Measurements from ENCODE around the genes NR1I2, FSTL1 and NDUFB4.

- RRBS = no CpG with 5 or more reads among the region's 5 CpGs
Observed at GRCh38 chr3:119414195-119414682, 49.2 kb downstream of the TMEM39A start.

DNA sequence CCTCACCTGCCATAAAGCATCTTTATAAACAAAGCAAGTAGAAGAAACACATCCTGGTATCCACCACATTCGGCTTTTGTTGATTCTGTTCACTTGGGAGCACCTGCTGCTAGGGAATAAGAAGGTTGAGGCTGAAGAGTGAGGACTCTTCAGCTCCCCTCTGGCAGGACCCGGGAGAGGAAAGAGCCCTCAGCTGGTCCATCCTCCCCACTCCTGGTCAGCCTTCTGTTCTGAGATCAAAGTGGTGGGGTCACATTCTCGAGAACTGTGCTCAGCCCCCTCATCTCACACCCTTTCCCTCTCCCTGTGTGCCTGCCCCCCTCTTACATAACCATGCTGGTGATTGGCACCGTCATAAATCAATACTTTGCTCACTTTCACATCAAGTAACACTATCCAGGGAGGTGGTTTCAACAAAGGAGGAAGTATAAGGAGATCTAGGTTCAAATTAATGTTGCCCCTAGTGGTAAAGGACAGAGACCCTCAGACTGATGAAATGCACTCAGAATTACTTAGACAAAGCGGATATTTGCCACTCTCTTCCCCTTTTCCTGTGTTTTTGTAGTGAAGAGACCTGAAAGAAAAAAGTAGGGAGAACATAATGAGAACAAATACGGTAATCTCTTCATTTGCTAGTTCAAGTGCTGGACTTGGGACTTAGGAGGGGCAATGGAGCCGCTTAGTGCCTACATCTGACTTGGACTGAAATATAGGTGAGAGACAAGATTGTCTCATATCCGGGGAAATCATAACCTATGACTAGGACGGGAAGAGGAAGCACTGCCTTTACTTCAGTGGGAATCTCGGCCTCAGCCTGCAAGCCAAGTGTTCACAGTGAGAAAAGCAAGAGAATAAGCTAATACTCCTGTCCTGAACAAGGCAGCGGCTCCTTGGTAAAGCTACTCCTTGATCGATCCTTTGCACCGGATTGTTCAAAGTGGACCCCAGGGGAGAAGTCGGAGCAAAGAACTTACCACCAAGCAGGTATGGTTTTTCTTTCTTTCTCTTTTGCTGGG lies at the start of gene NR1I2:
Gene NR1I2 (plus strand): TSS at position 785 of the 1,016 bp plus-strand sequence.
- RRBS = no CpG with 5 or more reads among the region's 14 CpGs

- RRBS = no CpG with 5 or more reads among the region's 5 CpGs
Observed at GRCh38 chr3:119892160-119892448, 110.2 kb downstream of the NR1I2 start.

DNA sequence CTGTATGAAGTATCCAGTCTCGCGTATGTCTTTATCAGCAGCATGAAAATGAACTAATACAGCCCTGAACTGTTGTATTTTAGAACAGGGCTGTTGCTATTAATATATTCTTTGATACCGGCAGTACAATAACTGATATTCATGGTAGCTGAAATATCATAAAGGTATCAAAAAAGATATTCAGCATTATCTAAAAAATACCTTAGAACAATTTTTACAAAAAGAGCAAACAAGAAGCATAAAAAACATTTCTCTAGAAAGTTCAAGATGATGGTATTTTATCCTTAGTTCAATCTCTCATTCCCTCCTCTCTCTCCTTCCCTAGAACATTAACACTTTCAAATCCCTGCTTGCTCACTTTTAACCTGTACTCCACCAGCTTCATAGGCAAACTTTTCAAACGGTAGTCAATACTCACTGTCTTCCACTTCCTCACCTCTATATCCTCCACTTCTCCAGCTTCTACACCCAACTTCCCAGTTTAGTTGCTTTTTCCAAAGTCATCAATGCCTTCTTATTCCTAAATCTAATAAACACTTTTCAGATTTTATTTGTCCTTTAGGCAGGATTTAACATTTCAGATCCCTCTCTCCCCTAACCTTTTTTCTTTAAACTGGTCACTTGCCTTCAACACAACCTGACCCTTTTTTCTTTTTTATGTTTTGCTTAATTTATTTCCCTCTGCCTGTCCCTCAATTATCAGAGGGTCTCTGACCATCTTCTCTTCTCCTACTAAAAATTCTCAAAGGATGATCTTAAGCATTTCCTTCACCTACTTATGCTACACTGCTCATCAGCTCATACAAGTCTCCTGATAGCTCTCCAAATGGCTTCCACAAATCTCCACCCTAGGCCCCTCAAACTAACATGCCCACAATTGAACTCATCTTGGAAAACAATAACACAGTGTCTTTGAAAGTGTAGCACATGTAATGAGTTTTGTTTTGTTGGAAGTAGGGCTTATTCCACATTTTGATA lies 40.0 kb downstream of the GSK3B start:
- RRBS = no CpG with 5 or more reads among the region's 4 CpGs

DNA sequence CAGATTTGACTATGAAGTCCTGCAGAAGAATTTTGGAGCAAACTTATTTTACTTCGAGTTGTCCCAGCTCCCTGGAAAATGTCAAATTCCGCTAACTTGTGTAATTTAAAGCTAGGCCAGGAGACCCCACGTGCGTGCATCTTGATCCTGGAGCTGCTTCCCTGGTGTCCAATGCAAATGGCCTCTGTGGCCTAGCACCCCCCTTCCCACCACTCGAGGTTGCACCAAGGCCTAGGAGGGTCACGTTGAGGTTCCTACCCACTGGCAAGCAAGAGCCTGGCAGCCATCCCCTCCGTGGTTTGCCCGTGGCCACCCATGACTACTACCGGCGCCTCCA lies 38.6 kb upstream of the LRRC58 start:
- RRBS = no CpG with 5 or more reads among the region's 10 CpGs

DNA sequence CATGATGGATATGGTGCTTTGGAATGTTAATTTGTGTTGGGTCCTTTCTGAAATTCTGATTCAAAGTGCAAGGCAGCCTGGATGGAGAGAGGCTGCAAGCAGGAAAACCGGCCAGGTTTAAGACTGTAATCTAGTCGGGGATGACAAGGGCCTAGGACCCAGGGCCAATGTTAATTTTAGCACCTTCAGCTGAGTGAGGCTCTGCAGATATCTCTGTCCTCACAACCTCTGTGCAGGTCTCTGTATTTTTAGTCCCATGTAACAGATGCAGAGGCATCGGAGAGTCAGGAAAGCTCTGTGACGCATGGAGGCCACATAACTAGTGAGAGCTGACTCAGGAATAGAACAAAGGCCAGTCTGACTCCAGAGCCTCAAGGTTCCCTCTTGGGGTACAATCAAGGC lies 31.1 kb downstream of the FSTL1 start:
- RRBS = no CpG with 5 or more reads among the region's 4 CpGs

DNA sequence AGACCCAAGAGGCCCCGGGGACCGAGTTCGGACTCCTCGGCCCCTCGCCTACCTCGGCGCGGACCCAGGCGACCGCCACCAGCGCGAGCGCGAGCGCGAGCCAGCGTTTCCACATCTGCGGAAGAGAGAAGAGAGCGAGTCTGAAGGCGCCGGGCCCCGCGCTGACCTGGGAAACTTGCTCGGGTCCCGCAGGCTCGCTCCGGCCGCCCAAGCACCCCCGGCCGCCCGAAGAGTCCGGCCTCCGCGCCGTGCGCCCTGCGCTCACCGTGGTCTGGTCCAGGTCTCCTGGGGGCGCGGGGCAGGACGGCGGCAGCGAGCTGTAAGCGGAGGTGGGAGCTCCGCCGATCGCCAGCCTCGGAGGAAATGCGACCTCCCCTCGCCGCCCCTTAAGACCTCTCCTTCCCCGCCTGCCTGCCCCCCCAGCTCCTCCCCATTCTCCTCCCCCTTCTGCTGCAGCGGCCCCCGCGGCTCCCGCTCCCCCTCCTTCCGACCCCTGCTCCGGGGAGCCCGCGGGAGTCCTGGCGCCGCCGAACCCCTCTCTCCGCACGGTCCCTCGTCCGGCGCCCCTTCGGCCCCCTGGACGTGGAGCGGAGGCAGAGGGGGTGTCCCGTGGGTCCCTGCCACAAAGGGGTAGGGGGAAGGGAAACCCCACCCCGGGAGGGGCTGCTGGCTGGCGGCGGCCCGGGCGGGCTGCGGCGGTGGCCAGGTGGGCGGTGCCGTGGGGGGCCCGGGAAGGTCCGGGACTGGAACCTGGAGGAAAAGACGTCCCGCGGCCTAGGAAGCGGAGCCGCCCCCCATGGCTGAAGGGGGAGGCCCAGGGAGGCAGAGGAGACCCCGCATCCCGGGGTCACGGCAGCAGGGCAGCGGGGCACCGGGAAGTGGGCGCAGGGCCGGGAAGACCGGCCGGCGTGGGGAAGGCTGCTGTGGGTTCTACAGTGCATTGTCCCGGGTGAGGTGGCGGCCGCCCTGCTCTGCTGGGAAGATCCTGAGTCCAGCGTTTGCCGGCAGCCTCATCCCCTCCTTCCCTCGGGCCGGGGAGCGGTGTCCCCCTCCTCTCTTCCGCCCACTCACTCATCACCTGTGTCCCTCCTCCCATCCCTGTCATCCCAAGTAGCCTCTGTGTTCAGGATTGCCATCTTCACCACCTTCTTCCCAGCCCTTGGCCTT lies at the start of gene FSTL1:
Gene FSTL1 (minus strand): TSS at position 361 of the 1,167 bp plus-strand sequence.
- RRBS = 84% methylated on average over 41 of the region's 107 CpGs

GRCh38 chr3:120496234-120496774 lies 45.5 kb upstream of the FSTL1 start:
- RRBS = no CpG with 5 or more reads among the region's 1 CpG

GRCh38 chr3:120498939-120499437 lies 48.2 kb upstream of the FSTL1 start:
- RRBS = no CpG with 5 or more reads among the region's 1 CpG

DNA sequence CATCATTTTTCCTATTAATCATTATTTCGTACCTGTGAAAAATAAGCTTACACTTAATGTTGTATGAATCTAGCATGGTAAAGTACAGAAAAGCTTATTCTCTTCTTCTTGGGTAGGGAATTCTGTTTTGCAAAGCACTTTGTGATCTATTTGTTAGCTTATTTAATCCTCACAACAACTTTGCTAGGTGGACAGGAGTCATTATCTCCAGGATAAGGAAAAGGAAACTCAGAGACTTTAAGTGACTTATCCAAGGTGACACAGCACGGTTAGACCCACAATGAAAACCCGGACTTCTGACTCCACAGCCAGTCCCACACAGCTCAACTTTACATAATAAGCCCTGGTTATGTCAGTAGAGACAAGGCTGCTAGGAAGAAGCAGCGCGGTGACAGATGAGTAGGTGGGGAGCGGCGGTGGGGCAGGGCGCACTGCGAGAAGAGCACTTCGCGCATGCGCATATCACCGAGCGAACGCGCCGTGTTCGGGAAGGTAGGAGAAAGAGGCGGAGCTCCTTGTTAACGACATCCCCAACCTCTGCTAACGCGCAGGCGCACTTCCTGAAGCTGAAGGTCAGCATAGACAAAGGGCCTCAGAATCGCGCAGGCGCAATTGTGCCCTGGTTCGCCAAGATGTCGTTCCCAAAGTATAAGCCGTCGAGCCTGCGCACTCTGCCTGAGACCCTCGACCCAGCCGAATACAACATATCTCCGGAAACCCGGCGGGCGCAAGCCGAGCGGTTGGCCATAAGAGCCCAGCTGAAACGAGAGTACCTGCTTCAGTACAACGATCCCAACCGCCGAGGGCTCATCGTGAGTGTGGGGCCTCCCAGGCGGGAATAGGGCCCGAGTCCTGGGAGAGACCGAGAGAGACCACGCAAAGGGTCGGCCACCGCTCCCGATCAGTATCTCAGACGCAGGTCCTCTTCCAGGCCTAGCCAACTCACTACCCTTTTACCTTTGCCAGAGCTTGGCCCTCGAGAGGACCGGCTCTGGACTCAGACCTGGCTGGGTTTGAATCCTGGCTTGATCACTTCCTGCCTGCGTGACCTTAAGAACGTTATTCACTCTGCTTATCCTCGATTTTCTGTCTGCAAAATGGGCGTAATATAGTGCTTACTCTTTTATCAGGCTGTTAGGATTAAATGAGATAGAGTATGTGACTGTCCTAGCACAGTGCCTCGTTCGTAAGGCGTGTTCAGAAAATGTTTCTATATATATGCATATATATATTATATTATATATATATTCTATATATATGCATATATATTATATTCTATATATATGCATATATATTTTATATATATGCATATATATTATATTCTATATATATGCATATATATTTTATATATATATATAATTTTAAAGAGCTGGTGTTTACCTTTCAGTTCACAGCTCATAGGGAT lies at the start of gene NDUFB4:
Gene NDUFB4 (plus strand): TSS at position 609 of the 1,405 bp plus-strand sequence.
- RRBS = no CpG with 5 or more reads among the region's 61 CpGs

DNA sequence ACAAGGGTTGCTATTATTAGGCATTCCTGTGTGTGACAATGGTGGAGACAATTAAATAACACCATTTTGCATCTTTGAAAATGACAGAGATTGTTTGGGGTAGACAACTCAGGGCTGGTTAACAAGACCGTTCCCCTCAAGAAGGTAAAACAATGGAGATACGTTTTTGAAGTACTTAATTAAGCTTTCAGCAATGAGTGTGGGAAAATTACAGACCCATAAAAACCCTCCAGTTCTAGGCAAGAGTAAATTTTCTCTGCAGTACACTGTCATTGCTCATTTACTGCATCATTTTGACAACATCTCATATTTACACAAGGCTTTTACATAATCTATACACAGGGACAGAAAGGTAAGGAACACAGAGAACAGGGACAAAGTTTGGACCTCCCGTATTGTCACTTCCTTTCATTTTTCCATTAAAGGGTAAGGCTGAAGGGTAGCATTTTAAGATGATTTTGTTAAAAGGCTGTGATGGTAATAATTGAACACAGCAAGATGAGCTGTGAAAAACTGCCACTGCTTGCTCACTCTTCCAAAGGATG lies 7.3 kb upstream of the HGD start:
- RRBS = no CpG with 5 or more reads among the region's 3 CpGs

DNA sequence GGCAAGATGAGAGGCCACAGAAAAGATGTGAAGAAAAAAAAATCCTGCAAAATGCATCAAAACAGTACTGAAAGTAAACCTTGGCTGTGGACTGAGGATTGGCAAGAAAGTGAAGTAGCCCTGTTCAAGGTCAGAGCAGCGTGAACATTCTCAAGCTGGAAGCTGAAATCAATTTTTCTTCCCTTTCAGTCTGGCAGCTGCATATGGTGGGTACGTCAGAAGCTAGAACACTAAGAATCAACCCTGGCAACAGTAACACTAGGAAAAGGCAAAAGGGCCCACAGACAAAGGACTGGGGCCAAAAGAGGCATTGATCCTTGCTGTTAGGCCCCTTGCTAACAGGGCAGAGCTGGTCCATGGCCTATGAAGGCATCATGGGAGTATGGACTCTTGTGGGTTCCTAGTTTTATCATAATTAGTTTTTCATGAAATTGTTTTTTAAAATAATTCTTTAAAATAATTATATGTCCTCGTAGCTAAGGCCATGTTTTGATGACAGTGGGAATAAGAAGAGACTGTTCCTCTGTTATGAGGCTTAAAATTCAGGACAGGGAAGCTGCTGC lies 74.4 kb downstream of the GTF2E1 start:
- RRBS = no CpG with 5 or more reads among the region's 3 CpGs

- RRBS = no CpG with 5 or more reads among the region's 7 CpGs
Observed at GRCh38 chr3:120855755-120856422, 52.1 kb upstream of the STXBP5L start.

GRCh38 chr3:121836034-121836404 lies 1.0 kb downstream of the EAF2 start:
- RRBS = no CpG with 5 or more reads among the region's 4 CpGs

DNA sequence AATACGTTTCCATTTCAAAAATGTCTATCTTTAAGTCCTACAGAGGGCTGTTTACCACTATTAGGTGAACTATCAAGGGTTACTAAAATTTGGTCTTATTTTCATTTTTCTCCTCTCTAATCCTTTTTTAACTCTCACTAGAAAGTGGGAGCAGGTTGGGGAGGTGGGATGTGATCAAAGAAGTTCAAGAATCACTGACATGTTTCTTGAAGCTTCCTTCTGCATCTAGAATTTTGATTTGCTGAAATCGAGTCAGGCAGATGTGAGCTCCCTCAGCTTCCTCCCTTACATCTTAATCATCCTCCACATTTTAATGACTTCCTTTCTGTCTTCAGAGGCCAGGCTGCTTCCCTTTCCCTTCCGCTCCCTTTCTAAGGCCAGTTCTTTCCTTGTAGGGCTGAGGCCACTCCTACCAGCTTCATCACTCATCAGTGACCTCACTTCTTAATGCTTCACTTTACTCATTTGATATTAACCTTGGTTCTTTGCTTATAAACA lies 24.2 kb downstream of the ILDR1 start:
- RRBS = no CpG with 5 or more reads among the region's 3 CpGs

DNA sequence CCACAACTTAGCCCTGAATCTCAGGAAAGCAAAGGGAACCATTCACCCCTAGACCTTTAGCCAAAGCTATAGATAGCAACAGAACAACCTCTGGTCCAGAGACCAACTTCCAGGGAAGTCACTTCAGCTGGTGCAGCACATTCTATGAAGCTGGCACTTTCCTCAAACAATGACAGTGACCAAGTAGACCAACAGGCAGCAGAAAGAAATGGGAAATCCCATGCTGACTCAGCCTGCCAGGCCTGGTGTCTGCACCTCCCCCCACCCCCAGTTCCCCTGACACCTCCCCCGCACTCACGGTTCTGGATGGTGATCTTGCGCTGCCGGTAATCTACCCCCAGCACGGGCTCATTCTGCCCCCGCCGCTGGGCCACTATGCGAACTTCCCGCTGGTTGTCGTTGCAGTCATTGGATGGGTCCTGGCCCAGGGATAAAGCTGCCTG lies 17.1 kb downstream of the ILDR1 start:
- RRBS = no CpG with 5 or more reads among the region's 10 CpGs

GRCh38 chr3:122365492-122366127 lies 17.4 kb downstream of the MIX23 start:
- RRBS = no CpG with 5 or more reads among the region's 7 CpGs

GRCh38 chr3:122407177-122407451 lies 8.7 kb downstream of the WDR5B start:
- RRBS = no CpG with 5 or more reads among the region's 2 CpGs

DNA sequence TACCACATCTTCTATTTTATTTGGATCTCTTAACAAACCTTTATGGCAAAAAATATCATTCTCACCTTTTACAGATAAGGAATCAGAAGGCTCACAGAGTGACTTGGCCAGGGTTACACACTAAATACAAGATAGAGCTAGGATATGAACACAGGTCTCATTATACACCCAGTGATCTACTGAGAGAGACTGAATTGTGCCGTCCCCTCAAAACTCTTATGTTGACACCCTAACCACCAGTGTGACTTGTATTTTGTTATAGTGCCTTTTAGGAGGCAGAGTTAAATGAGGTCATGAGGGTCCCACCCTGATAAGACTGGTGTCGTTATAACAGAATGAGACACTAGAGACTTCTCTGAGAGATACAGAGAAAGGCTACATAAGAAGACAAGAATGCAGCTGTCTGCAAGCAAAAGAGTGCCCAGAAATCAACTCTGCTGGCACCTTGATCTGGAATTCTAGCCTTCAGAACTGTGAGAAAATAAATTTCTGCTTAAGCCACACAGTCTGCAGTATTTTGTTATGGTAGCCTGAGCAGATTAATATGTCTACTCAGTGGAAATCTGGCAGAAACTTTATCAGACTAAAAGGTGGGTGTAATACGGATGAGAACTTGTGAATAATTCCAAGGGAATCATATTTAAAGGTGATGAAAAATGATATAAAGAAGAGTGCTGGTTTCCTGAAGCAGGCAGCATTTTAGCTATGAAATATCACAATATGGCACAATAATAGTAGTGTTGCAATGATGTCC lies 12.5 kb downstream of the KPNA1 start:
- RRBS = no CpG with 5 or more reads among the region's 3 CpGs

DNA sequence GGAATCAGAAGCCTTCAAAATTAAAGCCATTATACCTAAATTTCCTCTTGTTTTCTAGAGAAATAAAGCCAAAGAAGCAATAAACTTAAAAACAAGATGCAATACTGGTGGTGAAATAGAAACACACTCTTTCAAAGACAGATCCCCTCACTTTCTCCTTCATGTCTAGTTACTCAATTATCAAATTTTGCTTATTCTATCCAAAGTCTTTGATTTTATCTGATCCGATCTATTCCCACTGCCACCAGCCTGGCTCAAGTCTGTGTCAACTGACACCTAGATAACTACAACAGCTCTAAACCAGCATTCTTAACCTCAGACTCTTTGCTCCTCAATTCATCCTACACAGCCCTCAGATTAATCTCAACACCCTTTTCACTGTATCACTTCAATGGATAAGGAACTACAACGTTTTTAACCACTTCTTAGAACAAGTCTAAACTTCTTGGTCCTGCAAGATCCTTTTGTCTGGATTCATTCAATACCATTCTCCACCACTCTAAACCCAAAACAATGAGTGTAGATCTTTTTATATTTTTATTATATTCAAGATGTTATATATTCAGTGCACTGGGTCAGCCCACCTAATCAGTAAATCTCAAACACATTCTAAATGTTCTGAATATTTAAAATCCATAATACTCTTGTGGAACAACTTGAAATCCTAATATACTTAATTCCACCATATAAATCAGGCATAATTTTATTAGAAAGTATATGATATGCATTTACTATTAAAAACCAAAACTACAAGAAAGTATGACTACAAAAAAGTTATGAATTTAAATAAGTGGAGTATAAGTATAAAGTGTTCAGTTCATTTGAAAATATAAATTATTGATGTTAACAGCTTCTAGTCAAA lies 8.9 kb downstream of the KPNA1 start:
- RRBS = no CpG with 5 or more reads among the region's 2 CpGs